Mammary microvascular endothelial cell (primary cell): ENCODE measurements around a stretch of chr10.

- RAMPAGE, long total RNA, result no peak
Observed at GRCh38 chr10:78277691-78278198, 244.1 kb downstream of the RPS24 start.

- RAMPAGE, long total RNA, result no peak
Observed at GRCh38 chr10:78458957-78459697, 425.5 kb downstream of the RPS24 start.

DNA sequence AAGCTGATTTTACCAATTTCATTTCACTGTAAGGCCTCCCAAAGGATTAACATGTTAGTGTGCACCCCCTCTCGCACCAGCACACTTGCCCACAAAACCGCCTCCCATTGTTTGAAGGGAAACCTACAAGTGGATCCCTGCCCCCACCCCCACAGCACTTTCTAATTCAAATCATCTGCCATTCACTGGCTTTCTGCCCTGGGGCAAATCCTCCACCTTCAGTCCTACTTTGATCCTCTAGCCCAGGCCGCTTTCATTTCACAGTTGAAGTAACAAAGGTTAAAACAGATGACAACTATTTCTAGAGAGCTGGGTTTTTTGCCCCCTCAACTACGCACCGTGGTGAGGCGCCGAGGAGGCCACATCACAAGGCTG lies 517.5 kb upstream of the ZMIZ1 start:
- RAMPAGE, long total RNA, result no peak

DNA sequence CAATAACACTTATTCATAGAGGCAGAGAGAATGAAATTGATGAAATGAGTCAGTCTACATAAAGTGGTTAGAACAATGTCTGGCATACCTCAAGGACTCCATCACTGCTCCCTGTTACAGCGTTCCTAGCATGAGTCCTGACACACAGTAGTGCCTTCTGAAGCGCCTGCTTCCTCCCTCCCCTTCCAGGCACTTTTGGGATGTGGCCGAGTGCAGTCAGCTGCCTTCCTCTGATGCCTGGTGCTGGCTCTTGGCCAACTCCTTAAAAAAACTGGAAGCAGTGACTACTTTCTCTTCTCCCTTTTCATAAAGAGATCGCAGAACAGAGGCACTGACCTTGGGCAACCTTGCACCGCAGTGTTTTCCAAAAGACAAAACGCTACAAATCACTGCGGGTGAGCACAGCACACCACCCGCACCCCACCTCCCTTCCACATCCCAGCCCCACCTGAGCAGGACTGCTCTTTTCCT lies 108.3 kb upstream of the ZMIZ1 start:
- RAMPAGE, long total RNA, result no peak

GRCh38 chr10:78974399-78975187 lies 94.2 kb upstream of the ZMIZ1 start:
- RAMPAGE, long total RNA, result no peak

DNA sequence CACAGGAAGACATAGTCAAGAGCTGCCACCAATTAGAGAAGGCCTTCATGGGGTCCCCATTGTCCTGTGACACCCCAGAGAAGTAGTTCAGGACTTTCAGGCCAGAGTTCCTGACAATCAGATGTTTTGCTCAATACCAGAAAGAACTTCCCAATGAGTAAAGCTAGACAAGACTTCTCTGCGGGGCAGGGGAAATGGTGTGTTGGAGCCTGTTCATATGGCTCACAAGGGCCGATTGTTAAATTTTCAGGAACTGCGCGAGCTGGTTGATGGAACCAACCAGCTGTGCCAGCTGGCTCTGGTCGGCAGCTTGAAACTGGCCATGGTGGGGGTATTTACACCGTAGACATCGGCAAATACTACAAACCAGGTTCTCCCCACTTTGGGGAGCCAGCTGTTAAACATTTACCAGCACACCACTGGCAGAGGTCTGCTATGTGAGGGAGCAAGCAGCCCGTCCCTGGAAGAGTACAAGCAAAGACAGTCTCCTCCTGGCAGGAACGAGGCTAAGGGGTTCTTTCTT lies 9.0 kb upstream of the ZMIZ1 start:
- RAMPAGE, long total RNA, result no peak

GRCh38 chr10:79071879-79072513 lies 3.2 kb downstream of the ZMIZ1 start:
- RAMPAGE, long total RNA, result no peak

GRCh38 chr10:79074516-79075412 lies 6.0 kb downstream of the ZMIZ1 start:
- RAMPAGE, long total RNA, result no peak

- RAMPAGE, long total RNA, result no peak
Observed at GRCh38 chr10:79149540-79150783, 81.2 kb downstream of the ZMIZ1 start.

DNA sequence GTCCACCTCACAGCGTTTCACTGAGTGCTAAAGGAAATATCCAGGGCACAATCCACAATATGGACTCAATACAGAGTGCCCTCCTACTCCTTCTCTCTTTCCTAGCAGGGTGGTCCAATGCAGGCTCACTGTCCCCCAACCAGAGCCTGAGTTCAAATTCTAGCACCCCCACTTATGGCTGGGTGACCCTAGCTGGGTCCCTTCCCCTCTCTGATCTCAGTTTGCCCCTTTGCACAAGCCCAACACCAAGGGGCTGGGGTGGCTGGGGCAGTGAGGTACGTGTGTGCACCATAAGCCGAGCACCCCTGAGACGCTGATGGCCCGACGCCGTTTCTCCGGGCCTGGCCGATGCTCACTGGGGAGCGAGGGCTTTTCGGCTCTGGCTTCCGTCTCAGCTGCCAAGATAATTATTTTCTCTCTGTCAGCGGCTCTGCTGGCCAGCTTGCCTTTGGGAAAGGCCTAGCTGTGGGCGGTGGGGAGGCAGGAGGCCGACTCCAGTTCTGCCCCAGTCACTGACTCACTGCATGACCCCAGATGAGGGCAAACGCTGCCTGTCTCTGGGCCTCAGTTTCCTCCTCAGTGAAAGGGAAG lies 91.0 kb downstream of the ZMIZ1 start:
- RAMPAGE, long total RNA, result no peak

DNA sequence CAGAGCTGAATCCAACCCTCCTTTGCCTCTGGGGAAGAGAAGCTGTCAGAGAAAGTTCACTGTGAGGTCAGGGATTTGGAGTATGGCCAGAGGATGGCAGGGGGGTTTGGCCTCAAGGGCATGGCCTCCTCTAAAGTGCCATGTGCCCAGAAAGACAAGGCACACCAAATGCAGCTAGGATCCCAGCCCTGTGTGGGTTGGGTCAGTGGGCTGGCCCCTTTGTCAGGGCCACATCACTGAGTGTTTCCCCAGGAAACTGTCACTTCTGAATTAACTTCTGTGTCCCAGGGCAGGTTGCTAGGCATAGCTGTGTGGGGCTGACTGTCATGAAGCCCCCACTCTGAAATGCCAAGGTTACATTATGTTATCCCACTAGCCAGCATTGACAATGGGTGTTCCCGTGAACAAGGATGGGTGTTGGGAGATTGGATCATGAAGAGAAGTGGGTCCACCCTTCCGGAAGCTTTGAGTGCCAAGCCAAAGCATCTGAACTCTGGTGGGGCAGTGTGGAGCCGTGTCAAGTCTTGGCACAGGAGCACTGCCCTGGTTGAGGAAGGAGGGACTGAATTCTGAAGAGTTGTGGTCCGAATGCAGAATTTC lies 123.4 kb downstream of the ZMIZ1 start:
- RAMPAGE, long total RNA, result no peak

- RAMPAGE, long total RNA, result no peak
Observed at GRCh38 chr10:79238553-79238981, 108.7 kb upstream of the PPIF start.

DNA sequence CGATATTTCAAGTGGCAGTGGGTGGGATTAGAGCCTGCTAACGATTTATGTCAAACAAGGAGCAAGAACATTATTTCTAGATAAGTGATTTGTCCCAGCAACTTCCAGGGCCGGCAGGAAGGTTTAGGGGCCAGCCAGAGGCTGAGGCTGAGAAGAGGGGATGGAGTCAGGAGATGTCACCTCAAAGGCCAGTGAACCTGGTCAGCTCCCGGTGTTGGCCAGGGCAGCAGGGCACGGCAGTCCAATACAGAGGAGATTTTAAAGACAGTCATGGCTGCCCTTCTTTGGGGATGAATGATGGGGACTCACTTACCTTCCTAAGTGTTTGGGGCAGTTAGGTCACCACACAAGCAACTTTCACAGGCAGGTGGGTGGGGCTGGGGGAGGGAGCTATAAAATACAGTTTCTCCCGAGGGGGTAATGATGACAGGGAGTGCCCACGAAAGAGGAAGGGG lies 105.6 kb upstream of the PPIF start:
- RAMPAGE, long total RNA, result no peak

GRCh38 chr10:79247606-79248443 lies 99.4 kb upstream of the PPIF start:
- RAMPAGE, long total RNA, result no peak

GRCh38 chr10:79250092-79250680 lies 97.1 kb upstream of the PPIF start:
- RAMPAGE, long total RNA, result no peak

GRCh38 chr10:79259950-79260796 lies 87.1 kb upstream of the PPIF start:
- RAMPAGE, long total RNA, result no peak

DNA sequence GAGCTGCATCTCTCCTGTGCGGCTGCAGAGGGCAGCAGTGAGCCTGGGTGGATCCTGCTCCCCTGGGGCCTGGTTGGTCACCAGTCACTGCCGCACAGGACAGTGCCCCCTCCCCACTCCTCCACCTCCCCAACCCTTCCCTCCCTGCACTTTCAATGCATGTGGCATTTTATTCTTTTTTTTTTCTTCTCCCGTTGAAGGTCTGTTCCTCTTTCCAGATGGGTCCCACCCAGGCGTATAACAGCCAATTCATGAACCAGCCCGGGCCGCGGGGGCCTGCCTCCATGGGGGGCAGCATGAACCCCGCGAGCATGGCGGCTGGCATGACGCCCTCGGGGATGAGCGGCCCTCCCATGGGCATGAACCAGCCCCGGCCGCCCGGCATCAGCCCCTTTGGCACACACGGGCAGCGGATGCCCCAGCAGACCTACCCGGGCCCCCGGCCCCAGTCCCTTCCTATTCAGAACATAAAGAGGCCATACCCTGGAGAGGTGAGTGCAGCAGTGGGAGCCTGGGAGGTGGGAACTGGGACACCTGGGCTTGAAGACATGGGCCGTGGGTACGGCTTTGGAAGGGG lies 54.0 kb upstream of the PPIF start:
- RAMPAGE, long total RNA, result no peak

DNA sequence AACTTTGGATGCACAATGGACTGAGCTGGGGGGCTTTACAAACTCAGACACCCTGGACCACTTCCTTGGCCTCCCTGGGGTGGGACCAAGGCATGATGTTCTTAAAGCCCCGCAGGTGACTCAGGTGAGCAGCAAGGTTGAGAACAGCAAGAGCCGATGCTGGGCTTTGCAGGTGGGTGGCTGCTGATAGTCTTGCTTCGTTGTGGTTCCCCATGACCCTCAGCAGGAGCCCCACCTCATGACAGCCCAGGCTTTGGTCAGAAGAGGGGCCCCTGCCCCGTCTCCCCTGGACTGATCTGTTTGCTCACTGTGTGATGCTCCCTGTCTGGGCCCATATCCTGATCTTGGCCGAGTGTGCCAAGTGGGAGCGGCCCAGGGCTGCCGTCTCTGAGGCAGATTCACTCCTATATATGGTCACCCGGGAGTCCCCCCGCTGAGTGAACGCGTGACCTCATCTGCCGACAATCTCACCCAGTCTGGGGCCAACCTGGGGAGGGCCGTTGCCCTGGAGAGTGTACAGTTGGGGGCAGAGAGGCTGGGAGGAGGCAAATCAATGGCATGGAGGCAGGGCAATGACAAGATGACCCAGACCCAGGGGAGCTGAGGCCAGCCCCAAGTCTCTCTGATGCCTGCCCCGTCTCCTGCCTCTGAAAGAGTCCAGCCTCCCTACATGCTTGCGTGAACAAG lies 34.5 kb downstream of the PPIF start:
- RAMPAGE, long total RNA, result no peak

DNA sequence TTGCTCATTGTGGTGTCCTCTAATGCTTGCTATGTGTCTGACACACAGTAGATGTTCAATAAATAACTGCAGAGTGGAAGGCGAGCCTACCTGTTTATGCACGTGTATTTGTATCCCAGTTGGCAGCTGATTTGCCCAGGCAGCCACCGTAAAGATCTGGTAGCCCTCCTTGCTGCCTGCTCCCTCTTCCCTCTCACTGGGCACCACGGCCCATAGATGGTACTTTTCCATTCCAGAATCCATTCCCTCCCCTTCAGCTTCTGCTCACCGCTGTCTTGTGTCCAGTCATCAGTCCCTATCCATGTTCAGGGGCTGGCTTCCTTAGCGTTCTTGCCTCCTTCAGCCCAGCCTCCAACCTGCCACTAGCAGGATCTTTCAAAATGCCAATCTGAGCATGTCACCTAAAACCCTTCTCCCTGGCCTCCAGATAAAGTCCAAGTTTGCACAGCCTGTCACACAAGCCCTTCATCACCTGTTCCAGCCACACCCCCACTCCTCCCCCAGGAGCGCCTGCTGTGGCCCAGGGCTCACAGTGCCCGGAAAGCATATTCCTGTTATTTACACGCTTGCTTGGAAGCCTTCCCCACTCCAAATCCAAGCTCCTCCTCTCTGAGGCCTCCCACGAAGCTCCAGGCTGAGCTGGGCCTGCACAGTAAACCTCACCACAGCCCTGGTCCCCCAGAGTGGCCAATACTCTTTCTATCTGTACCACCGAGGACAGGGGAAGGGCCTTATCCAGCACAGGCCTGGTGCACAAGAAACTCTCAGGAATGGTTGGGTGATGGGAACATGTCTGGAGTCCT lies 21.0 kb downstream of the ZCCHC24 start:
- RAMPAGE, long total RNA, result no peak

DNA sequence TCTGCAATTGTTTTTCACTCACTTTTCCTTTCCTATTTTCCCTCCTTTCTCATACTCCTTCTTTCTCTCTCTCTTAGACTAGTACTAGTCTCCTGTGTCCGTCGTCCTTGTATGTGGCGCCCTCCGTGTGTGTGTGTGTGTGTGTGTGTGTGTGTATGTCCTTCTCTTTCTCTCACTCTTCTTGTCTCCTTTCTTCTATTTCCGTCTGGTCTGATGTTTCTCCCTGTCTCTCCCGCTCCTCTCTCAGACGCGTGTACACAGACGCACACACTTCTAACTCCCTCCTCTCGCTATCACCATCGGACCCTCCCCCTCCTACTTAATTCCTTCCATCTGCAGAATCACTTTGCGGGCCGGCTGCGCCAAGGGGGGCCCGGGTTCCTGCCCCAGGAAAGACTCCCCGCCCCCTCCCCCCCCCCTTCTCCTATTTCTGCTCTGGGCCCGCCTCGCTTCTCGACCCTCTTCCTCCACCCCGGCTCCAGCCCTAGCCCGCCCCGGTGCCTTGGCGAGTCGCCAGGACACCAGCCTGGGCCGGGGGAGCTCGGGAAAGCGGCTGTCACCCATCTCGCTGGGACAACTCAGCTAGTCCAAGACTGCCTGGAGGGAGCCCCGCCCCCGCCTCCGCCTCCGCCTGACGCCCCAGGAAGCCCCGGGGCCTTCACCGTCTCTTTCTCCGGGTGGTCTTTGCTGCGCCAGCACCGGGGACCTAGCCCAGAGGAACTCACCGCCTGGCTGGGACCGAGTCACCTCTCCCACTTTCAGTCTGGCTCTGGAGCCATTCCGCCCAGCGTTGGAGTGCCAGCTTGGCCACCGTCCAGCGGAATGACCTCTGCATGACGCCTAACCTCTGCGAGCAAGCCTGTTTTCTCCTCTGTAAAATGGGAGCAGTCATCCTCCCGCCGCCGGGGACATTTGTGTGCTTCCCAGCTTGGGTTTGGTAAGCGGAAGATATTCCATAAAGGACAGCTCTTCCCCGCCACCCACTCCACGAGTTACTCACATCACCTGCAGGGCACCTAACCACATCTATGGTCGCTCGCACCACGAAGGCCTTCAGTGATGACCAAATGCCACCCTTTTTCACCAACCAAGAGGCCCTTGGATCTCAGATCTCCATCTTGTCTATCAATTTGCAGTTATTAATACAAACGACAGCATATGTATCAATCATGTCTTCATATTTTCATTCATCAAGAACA lies 1.0 kb upstream of the ZCCHC24 start:
- RAMPAGE, long total RNA, result no peak